Ileum (tissue), 1 donor: ENCODE measurements around a stretch of chr7.

GRCh38 chr7:54544658-54545513 lies 2.7 kb downstream of the VSTM2A start:
- PRO-cap: no peak

- PRO-cap: no peak
Measured at GRCh38 chr7:54967203-54967655, 51.6 kb upstream of the EGFR start.

- PRO-cap: unidirectional peak, minus-strand start at chr7:55020672
Measured at GRCh38 chr7:55020148-55021172, 1.6 kb downstream of the EGFR start.

DNA sequence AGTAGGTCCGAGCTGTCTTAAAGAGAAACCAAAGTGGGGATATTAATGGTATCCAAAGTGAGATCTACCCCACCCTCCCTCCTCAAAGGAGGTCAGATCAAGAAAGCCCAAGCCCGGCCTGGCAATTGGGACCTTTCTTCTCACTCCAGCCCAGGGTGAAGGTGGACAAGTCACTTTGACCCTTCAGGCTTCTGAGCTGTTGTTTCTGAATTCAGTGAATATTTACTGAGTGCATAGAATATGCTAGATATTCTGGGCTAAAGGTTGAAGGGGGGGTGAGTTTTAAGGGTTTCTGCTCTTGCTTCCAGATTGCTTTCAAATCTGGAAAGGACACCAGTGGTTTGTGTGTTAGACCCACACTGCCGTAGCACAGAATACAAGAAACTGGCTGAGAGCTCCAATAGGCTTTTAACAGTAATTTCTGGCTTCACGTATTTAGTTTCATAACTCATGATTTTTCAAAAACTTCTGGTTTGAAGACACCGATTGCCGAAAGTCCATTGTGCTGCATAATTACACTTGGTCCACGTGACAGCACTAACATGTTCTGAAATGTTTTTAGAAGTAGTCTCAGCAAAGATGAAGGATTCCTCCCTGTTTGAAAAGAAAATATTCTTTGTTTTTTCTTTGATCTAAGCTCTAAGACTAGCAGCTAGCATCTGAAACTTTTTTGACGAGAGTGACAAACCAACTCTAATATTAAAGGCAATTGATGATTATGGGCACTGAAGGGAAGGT lies 3.7 kb downstream of the EGFR start:
- PRO-cap: no peak

- PRO-cap: no peak
Measured at GRCh38 chr7:55026511-55027368, 7.9 kb downstream of the EGFR start.

- PRO-cap: no peak
Measured at GRCh38 chr7:55052535-55053266, 33.9 kb downstream of the EGFR start.

GRCh38 chr7:55071241-55071946 lies 52.6 kb downstream of the EGFR start:
- PRO-cap: no peak

DNA sequence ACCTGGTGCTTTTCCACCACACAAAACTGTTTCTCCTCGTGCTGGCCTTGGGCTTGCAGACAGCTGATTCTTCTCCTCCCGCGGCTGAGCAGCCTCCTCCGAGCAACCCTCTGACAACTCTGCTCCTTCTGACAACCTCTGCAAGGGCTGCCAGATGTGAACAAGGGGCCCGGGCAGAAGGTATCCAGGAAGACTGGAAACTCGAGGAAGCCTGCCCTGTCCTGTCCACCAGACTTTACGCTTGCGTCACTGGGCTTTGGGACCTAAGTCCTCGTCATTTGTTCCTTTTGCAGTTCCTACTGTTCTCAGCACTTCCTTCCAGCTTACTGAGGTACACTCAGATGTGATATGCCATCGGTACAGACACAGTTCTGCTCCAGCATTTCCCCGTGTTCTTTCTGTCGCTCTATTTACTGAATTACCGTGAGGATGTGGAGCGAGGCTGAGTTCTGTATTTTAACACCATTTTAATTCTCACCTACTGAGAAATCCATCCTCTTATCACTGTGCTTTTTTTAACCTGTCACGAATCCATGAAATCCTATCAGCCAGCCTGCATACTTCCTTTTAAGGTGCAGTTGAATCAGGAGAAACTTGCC lies 82.3 kb downstream of the EGFR start:
- PRO-cap: no peak

DNA sequence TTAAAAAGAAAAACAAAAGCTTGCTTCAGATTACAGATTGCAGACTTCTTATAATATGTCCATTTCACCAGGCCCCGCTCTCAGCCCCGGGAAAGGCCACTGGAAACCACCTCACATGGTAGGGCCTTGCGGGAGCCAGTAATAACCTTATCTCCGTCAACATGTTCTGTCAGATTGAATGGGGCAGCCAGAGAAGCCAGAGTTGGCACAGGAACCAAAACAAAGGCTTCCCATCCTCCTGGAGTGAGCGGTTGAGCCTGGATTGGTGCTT lies 108.9 kb downstream of the EGFR start:
- PRO-cap: no peak

DNA sequence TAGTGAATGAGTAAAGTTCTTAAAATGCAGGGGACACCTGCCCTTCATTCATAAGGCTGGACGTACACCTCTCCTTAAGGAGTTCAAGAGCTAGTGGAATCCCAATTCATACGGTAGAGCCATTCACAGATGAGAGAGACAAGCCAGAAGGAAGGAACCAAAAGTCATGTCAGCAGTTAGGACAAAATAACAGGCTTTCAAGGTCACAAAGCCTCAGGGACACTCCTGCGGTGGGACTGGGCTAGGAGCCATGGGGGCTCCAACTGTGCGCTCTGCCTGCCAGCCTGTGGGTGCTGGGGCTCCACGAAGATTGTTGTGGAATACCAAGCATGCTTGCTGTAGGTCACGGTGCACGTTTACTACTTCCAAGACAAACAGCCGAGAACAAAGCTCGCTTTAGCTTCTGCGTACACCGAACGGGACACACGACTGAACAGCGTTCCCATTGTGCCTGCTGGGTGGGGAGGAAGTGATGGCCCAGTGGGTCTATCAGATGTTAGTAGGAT lies 158.7 kb downstream of the EGFR start:
- PRO-cap: no peak

GRCh38 chr7:55207767-55208564 lies 157.2 kb upstream of the LANCL2 start:
- PRO-cap: no peak

- PRO-cap: bidirectional peak, plus-strand start at chr7:55406136, minus-strand start at chr7:55406144
Measured at GRCh38 chr7:55405927-55406335, 40.8 kb downstream of the LANCL2 start.

GRCh38 chr7:55438780-55439612 lies 73.9 kb downstream of the LANCL2 start:
- PRO-cap: no peak

- PRO-cap: no peak
Measured at GRCh38 chr7:55524773-55525306, 47.5 kb downstream of the VOPP1 start.

- PRO-cap: no peak
Measured at GRCh38 chr7:55555887-55556659, 16.2 kb downstream of the VOPP1 start.

DNA sequence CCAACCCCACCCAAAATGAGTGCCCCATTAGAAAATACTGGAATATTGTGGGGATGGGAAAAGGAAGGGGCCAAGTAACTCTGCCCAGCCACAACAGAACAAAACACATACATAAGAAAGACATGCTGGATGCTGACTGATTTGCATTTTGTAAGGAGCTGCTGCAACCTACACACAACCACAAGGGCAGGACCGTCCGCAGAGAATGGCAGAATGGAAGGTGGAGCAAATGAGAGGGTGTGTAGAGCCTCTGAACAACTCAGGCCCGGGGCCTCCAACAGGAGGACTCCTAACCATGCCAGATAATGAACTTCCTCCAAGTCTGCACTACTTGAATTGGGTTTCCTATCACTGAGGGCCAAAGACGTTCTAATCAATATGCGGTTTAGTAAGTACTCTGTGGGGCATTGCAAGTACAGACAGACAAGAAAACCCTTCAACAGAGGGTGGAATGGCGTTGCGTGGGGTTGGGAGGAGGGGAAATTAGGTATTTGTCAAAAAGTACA lies 14.7 kb downstream of the VOPP1 start:
- PRO-cap: no peak

DNA sequence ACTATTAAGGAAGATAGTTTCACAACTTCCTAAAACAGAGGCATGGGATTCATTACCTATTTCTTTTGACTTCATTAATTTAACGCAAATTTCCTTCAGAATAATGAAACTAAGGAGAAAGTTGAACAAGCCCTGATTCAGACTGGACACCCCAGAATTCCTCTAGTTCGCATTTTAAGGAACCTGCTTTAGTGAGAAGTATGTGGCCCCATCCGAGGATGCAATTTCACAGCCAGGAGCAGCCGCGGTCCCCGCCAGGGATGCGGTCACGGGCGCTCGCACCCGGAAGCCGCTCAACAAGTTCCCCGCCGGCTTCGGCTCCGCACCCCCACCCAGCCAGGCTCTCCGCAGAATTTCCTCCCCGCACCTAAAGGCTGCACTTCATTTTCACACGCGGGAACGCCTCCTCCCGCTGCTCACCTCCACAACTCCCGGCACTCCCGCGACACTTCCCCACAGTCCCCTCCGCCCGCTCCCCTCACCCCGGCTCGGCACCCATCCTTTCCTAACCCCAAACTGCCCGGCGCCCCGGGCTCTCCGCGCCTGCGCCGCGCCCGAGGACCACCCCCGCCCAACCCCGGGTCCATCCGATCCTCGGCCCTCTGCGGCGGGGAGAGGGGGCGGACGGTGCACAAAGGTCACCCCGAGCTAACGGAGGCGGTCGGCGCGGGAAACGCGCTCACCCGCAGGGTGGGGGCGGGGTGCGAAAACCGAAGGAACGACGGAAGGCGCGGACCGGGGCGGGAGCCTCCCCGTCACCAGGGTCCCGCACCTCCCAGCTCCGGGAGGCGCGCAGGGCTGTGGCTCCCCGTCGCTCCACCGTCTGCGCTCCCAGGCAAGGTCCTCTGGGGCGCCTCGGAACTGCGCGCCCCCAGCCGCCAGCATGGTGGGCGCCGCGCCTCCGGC lies 707 bp downstream of the VOPP1 start:
- PRO-cap: bidirectional peak, plus-strand start at position 299 of the sequence, minus-strand start at position 322 of the sequence; bidirectional peak, plus-strand start at position 715 of the sequence, minus-strand start at position 518 of the sequence

GRCh38 chr7:55574114-55574728 lies 1.9 kb upstream of the VOPP1 start:
- PRO-cap: unidirectional peak, minus-strand start at chr7:55574174

DNA sequence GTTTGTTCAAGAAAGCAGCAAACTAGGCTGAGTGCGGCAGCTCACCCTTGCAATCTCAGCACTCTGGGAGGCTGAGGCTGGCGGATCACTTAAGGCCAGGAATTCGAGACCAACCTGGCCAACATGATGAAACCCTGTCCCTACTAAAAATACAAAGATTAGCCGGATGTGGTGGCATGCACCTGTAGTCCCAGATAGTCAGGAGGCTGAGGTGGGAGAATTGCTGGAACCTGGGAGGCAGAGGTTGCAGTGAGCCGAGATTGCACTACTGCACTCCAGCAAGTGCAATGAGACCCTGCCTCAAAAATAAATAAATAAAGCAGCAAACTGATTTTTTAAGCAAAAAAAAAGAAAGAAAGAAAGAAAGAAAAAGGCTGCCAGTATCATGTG lies 9.5 kb downstream of the NIPSNAP2 start:
- PRO-cap: no peak

- PRO-cap: no peak
Measured at GRCh38 chr7:56090395-56090693, 2.4 kb downstream of the PHKG1 start.